Mesangial cell (primary cell): Measurements from ENCODE around the gene HSPA13.

DNA sequence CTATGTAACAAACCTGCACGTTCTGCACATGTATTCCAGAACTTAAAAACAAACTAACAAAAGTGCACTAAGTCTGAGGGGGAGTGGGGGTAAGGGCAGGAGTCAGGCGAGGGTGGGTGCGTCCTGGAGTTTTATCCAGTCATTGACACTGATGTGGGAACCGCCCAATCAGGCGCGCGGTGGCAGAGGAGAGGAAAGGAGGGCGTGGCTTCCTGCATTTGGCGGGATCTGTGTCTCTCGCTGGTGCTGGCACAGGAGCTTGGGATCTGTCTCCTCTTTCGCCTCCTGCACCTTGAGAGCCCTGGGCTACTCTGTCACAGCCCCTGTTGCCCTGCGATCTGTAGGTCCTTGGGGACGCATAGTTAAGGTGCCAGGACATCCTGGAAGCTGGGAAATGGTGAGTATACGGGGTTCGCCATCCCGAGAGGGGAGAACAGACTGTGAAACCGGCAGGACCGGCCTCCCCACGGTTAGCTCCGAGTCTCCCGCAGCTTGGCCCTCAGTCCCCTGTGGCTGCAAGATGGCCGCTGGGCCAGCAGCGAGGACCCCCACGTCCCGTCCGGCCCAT, 4203.1 kb upstream of the TPTE start:
- RAMPAGE, long total RNA: no peak

- RAMPAGE, long total RNA: no peak
These were observed 2907.7 kb upstream of the TPTE start for GRCh38 chr21:7613652-7614016.

- RAMPAGE, long total RNA: no peak
These were observed 1483.4 kb upstream of the TPTE start for GRCh38 chr21:9037941-9038376.

DNA sequence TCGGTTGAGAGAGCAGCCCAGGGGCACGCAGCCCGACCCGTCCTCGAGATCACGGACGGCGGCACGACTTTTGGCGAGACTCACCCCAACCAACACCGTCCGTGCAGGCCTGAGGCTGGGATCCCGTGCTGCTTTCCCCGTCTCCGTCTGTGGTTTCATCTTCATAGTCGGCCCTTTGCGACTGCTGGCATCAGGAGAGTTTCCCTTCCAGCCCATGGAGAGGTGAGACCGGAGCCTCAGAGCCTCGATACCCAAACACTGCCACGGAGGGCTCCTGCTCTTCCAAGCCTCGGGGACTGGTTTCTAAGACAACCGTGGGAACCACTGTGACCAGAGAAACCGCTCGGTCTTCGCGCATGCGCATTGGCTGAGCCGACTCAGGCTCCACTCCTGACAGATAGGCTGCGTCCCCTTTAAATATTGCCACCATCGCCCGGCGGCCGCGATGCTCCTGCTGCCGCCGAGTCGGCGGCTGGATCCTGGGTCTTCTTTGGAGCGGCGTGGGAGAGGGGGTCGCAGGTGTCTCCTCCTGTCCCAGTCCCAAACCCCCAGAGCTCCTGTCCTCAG, 683.6 kb upstream of the TPTE start:
- RAMPAGE, long total RNA: no peak

- RAMPAGE, long total RNA: no peak
These were observed 402.1 kb upstream of the TPTE start for GRCh38 chr21:10119223-10119839.

GRCh38 chr21:14382365-14382618, 654 bp downstream of the HSPA13 start:
- RAMPAGE, long total RNA: no peak

DNA sequence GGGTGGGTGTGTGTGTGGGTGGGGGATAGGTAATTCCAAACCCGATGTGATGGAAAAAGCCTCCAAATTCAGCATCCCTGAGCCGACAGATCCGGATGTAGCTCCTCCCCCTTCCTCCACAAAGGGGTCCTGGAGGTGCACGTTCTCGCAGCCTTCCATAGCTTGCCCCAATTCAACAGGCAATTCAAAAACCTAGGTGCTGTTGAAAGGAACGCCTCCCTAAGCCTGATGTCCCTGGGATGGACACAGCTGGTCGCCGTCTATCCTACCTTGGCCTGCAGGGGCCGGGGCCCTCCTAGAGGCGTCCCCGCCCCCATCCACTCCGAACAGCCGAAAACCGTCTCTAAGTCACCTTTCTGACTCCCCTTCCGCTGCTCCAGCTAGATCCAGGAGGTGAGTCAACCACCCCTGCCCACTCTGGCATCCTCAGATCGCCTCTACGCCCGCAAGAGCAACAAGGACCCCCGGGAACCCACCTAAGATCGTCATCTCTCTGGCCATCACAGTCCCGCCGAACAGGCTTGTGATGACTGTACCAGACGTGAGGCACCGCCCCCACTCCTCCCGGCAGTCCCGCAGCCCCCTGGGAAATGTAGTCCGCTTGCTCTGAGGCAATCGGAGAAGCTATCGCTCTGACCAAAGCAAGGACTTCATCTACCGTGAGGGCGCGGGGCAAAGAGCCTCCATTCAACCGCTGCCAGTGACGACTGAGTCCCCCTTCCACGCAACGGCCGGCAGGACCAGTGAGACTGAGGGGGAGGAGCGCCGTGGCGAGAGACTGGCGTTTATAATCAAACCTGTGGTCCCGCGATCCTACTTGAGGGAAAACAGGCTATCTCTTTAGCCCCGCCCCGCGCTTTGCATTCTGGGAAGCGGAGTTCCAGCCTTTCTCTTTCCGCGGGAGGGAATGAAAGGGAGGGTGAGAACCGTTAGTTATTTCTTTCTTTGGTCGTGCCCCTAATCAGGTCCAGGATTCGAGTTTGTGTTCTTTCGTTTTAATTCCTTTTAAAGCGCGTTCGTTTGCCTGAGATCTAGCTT, at the start of gene HSPA13:
Gene HSPA13, minus strand, starts transcription at position 528 of the 1,038 bp plus-strand sequence.
- RAMPAGE, long total RNA: start-site peak on the minus strand centred at position 507 of the sequence, 16 bp wide, 94 reads

- RAMPAGE, long total RNA: no peak
These were observed 1.0 kb upstream of the HSPA13 start for GRCh38 chr21:14383926-14384413.

DNA sequence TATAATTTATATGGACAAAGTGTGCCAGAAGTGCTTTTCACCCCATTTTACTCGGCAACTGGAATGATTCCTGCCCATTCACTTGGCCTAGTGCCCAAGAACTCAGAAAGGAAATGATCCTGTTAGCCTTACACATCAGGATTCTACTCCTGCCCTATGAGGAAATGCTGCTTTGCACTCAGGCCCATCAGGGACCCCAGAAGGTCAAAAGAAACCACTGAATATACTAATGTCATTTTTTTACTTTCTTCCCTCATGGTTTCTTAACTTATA, 65.5 kb downstream of the SAMSN1 start:
- RAMPAGE, long total RNA: no peak

DNA sequence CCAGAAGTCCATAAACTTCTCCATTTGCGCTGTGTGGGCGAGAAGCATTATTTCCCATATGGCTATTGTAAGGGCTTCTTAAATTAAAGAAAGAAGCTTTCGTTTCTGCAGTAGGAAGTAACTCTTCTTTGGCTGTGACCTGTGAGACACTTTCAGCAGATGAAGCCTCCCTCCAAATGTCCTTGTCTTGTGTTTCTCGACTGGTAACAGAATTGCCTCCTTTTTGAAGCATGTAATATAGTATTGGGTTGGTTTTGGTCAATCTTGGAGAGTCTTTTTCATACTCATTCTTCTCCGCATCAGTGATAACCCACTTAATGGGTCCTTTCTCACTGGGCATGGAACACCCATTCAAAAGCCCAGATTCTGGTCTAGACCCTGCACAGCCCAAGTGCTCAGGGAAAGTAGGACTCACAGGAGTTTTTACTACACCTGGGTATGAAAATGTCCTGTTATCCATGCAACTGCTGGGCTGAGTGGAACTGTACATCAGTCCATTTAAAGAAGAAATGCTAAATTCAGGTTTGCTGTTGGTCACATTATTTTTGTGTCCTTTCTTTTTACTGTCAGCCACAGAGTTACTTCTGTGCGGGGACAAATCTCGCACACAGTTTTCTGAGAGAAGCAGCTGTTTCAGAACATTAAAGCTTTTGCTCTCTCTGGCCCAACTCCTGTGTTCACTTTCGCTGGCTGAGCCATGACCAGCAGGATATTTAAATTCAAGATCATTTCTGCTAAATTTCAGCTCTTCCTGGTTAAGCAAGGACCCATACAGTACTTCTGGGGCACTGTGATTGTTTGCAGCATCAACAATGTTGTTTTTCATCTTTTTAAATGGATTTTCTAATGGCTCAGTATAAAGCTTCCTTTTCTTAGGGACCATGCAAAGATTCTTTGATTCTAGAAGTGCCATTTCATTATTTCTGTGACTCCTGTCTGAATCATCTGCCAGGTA, 99.8 kb downstream of the NRIP1 start:
- RAMPAGE, long total RNA: no peak

- RAMPAGE, long total RNA: no peak
These were observed 87.1 kb downstream of the NRIP1 start for GRCh38 chr21:14977470-14978245.

DNA sequence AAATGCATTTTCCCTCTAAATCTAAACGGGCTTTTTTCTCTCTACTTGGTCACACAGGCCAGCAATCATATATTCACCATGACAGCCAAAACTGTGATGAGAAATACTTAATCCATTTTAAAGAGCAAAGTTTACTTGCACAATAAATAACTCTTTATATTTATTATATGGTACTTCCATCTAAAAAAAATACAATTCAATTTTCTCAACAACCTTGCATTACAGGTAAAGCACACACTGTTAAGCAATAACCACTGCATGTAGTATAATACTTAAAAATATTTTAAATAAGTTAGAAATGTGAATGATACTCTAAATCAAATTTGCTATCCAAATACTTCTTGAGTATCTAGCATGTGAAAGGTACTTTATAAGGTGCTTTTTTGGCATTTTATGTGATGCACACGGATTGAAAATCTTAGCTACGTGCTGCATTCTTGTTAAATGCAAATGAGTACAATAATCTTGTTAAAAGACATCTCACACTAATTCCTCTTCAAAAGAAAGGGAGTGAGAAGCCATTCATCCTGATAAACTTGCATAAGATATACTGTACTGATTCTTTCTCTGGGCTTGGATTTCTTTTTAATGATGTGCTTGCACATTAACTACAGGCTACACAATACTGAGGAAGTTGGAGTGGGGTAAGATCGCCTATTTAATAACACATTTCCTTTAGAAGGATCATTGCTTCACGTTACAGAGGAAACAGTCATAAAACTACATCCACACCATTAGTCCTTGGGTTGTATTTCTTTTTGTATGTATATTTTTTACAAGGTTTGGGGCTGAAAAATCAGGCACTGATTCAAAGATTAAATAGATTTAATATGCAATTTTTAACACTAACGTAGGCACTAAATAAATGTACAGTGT, 36.8 kb downstream of the NRIP1 start:
- RAMPAGE, long total RNA: no peak

GRCh38 chr21:15290433-15291176, 225.8 kb upstream of the NRIP1 start:
- RAMPAGE, long total RNA: no peak

DNA sequence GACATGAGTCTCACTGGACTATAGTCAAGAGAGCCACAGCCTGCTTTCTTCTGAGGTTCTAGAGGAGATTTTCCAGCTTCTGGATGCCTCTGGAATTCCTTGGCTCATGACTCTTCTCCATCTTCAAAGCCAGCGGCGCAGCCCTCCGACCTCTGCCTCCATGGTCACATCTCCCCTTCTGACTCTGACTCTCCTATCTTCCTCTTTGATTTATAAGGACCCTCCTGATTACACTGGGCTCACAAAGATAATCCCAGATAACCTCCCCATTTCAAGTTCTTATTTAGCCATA, 86.8 kb upstream of the USP25 start:
- RAMPAGE, long total RNA: no peak

- RAMPAGE, long total RNA: no peak
These were observed 268 bp upstream of the USP25 start for GRCh38 chr21:15729538-15729889.

DNA sequence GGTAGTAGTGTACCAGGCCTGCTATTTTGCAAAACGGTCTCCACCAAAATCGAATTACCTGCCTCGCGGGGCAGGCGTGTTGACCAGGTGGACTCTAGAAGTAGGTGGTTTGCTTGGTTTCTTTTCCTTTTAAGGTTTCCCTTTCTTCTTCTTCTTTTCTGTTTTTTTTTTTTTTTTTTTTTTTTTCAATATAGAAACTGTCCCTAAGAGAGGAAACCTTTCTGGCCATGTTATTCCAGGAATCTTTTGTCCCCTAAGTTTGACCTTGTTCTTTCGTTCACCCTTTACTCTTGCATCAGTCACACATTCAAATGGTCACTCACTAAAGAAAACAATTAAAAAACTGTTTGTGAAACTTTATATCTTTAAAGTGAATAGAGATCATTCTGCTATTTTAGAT, 1.0 kb downstream of the USP25 start:
- RAMPAGE, long total RNA: no peak

DNA sequence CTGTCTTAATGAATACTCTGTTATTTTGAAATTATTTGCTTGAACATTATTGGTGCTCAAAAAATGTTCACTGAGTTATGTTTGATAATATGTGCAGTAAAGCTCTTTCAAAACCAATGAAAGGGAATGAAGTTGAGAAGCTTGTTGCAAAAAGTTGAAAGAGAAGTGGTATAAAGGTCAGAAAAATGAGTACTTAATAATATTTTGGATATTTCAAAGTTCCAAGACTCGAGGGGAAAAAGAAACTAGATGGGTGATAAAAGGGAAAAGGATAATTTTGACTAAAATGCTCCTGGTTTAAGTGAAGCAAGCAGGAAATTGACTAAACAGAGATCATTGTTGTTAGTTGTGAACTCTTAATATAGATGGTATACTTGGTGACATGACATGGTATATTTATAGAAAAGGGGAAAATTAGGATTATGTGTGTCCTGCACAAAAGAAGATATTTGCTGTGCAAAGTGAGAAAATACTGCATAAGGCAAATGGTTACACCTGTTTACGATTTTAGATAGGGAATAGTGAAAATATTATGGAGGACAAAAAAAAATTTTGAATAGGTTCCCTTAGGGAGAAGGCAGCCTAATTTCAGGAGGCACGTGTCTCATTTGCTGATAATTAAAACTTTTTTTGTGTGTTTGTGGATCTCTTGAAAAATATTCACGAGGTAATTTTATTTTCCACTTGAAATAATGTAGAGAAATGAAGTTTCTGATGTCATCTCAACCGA, 37.8 kb downstream of the USP25 start:
- RAMPAGE, long total RNA: no peak

DNA sequence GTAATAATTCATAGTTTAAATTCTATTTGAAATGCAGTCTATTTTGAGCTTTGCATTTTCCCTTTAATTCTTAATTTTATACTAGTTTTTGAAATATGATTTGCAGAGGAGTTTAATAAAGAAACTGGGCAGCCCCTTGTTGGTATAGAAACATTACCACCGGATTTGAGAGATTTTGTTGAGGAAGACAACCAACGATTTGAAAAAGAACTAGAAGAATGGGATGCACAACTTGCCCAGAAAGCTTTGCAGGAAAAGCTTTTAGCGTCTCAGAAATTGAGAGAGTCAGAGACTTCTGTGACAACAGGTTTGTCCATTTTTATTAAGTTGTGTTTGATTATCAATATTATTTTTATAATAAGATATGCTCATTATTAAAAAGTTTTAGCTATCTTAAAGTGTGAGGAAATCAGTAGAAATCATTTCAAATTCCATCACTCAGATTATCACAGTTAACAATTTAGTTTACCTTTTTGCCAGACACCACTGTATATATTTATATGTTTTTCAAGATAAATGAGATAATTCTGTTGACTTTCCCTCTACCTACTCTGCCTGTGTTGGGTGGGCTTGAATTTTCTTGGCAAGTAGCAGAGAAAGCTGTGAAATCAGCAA, 103.6 kb downstream of the USP25 start:
- RAMPAGE, long total RNA: no peak

DNA sequence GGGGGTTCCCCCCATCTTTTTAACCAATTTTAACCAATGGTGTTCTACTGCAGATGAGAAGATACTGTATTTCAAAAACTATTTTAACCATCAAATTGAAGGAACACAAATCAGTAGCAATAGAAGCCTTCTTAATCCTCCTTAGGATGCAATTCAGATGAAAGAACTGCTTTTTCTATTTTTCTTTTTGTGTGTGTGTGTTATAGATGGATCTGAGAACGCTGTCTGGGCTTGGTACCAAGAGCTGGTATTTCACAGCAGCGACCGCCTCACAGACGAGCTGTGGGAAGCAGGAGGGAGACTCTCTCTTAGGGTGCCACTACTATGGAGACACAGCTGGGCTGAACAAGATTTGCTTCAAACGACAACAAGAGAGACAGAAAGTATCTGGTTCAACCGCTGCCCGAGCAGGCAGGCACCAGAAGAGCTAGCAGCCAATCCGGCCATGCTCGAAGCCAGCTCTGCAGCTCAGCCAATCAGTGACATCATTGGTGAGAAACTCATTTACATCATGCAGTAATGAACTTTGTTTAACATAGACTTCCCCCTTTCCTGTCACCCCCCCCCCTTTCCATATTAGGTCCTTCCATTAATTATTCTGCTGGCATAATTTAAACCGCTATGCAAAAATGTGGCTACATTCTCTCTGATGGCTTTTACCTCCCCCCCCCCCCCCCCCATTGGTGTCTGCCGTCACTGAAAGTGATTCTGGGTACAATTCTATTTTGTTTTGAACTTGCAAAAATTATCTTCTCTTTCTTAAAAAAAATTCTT, 341.3 kb downstream of the USP25 start:
- RAMPAGE, long total RNA: no peak

GRCh38 chr21:16280662-16281121, 550.9 kb downstream of the USP25 start:
- RAMPAGE, long total RNA: no peak